Mesenchymal stem cell of Wharton's jelly (primary cell): ENCODE data around the gene IRS1.

DNA sequence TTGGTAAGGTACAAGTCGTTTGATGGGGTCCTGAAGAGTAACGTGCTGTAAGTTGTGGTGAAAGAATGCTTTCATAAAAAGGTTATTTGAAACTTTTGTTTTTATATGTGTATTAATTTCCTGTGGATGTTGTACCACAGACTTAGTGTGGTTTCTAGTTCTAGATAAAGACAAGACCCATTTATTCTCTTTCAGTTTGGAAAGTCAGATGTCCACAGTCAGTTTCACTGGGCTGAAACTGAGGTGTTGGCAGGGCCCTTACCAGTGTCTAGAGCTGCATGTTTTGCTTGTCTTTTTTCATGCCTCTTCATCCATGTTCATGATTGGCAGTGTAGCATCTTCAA is 22.1 kb upstream of the DOCK10 start:
- CAGE, long polyA plus RNA = no peak

- CAGE, long polyA plus RNA = no peak
Measured at GRCh38 chr2:226087597-226088251, 688.2 kb downstream of the NYAP2 start.

DNA sequence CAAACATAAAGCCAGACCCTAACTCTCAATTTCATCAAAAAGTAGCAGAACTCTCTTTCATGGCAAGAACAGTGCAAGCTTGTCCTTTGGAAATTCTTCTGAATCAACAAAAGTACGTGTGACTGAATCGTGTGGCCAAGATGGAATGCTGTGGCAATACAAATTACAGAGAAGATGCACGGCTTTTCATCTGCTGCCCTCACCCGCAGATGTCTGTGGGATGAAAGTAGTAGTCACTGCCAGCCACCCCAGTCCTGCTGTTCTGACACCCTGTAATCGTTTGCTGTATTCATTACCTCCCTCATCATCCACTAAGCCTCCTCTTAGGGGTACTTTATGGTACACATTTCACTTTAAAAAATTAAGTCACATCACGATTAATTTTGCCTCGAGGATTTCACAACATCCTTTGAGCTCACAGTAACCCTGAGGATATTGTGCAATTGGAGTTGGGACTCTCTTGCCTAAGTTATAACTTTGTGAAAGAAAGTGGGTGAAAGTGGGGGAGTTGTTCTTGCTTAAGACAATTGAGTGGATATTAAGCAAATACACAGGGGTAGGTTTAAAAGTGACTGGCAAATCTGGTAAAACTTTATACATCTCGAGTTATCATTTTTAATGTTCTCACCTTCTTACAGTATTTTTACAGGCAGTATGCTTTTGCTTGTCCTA is 681.1 kb downstream of the IRS1 start:
- CAGE, long polyA plus RNA = no peak

DNA sequence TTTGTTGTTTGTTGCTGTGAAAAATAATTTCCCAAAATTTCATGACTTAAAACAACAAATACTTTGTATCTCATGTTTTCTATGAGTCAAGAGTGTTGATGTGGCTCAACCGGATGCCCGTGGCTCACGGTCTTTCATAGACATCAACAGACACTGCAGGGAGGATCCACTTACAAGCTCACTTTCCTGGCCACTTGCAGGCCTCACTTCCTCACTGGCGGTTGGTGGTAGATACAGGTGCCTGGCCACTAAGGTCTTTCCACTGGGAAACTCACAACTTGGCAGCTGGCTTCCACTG is 662.9 kb downstream of the IRS1 start:
- CAGE, long polyA plus RNA = no peak

- CAGE, long polyA plus RNA = no peak
Measured at GRCh38 chr2:226631146-226631556, 168.5 kb downstream of the IRS1 start.

- CAGE, long polyA plus RNA = no peak
Measured at GRCh38 chr2:226652634-226653046, 147.0 kb downstream of the IRS1 start.

DNA sequence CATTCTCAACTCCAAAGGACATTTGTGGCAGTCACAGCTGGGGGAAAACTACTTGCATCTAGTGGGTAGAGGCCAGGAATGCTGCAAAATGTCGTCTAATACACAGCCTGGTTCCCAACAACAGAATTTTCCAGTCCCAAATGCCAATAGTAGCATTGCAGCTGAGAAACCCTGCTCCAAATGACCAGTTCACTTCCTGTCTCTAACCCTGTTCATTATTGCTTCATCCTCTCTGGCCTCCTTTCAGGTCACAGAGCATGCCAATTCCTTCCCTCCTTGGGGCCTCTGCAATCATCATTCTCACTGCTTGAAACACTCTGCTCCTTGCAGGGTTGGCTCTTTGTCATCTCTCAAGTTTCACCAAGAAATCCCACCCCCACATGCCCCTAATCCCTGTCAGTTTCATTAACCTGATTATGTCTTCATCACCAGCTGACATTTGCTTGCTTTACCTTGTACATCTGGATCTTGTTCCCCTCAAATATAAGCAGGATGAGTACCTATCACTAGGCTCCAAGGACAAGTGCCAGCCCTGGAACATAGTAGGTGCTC is 139.0 kb downstream of the IRS1 start:
- CAGE, long polyA plus RNA = no peak

DNA sequence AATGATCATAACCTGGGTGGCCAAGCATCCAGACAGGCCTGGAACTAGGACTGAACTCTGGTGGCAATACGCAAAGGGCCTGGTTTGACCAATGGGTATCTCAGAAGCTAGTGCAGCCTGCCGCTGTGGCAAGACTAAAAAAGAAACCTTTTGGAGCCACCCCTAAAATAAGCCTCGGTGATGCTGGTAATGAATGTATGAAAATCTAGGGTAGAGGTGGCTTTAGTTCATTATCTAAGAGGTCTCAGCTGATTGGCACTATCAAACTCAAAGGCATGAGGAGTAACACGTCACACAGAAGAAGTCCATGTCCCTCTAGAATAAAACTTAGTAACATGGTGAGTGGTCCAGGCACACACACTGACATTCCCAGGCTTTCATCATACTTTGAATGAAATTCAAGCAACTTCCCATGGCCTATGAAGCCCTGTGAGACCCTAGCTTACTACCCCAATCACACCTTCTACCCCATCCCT is 32.0 kb downstream of the IRS1 start:
- CAGE, long polyA plus RNA = no peak

DNA sequence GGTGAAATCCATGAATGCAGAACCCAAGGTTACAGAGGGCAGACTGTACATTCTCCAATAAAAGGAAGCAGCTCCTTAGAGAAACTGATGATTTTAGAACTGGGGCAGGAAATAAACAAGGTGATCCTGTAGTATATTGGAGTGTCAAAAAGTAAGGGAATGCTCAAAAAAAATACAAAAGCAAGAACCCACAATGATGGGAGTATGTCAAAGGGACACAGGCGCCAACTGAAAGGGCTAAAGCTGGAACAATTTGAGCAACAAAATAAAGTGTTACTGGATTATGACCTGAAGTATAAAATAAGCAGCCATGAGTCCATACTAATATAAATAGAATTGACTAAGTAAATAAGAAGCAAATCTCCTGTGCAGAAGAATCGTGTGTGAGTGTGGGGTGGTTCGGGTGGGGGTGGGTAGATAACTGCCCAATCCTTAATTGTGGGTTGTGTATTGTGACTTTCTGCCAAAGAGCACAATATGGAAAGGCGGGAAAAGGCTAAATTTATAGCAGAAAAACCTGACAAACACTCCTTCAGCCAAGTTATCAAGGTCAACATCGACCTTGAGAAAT is 23.6 kb downstream of the IRS1 start:
- CAGE, long polyA plus RNA = no peak

GRCh38 chr2:226794930-226796001 is 4.4 kb downstream of the IRS1 start:
- CAGE, long polyA plus RNA = no peak

DNA sequence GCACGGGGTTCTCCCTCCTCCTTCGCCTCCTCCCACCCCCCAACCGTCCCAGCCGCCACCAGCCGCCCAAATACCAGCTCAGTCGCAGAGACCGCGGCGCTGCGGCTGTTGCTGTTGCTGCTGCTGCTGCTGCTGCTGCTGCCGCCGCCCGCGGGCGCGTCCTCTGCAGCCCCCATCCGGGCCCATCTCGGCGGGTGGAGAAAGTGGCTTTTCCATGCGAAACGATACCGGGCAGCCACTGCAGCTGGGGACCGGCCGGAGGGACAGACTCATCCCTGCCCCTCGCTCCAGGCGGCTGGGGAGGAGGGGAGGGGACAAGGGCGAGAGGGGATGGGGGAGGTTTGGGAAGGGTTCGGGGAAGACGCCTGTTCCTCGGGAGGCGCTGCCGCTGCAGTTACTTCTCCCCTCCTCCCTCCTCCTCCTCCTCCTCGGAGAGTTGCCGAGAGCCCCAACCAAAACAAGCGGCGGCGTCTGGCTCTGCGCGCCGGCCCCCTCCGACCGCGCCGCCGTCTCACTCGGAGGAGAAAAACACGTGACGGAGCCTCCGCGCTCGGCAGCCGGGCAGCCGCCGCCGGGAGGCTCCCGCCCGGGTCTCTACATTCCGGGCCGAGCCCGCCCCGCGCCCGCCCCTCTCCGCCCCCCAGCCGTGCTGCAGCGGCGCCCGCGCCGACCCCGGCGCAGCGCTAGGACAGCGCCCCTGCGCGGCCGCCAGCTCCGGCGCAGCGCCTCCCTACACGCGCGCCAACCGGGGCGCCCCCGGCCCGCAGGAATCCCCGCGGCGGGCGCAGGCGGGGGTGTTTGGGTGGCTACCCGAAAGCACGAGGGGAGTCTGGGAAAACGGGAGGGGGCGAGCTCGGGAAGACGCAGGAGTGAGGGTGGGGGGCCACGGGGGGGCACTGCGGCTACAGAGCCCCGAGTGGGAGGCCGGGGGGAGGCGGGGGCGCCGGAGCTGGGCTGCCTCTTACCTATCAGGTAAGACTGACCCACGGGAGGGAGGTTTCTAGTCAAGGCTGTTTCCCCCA is at the start of gene IRS1:
Gene IRS1 (minus strand): TSS at position 570 of the 1,022 bp plus-strand sequence.
- CAGE, long polyA plus RNA = no peak

- CAGE, long polyA plus RNA = no peak
Measured at GRCh38 chr2:226800273-226800921, 777 bp upstream of the IRS1 start.

GRCh38 chr2:226836237-226836560 is 345 bp downstream of the RHBDD1 start:
- CAGE, long polyA plus RNA = no peak

DNA sequence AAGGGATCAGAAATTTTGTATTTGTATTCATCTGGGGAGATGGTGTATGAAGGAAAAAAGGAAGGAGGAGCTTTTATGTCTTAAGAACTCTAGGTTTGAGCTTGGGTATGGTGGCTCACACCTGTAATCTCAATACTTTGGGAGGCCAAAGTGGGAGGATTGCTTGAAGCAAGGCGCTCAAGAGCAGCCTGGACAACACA is 19.2 kb downstream of the RHBDD1 start:
- CAGE, long polyA plus RNA = no peak

DNA sequence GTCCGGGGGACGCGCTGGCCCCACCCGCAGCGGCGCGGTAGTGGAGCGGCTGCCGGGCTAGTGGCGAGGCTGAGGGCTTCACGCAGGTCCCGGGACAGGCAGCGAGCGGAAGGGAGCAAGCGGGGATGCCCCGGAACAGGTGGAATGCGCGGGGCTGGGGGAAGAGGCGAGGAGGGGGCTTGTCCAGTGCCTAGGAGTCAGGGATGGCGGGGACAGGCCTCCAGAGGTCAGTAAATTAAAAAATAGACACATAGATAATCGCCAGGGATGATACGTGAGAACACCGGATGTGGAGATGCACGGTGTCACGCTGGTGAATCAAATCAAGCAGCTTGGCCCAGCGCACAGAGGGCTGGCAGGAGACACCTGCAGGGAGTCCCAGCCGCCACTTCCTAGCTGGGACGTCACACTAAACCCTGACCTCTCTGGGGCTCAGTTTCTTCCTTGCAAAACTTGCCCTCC is 474 bp downstream of the COL4A3 start:
- CAGE, long polyA plus RNA = no peak

- CAGE, long polyA plus RNA = no peak
Measured at GRCh38 chr2:227227901-227228677, 63.7 kb downstream of the COL4A3 start.

DNA sequence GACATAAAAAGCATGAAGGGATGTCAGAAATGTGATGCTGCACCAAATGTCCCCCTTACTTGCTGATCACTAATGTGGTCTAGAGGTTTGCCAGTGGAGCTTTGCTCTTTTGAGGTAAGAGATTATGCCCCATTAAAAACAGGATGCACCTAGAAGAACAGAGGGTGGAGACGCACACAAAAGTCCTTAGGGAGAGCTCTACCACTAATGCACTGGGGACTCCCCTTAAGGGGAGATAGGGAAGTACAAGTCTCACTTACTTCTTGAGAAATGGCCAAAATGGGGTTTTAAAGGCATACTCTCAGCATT is 16.8 kb upstream of the SCYGR1 start:
- CAGE, long polyA plus RNA = no peak

GRCh38 chr2:227472661-227473596 is 973 bp downstream of the AGFG1 start:
- CAGE, long polyA plus RNA = no peak

GRCh38 chr2:227491387-227492124 is 19.6 kb downstream of the AGFG1 start:
- CAGE, long polyA plus RNA = no peak

GRCh38 chr2:227536290-227537108 is 62.2 kb upstream of the SCYGR2 start:
- CAGE, long polyA plus RNA = no peak